ENCODE measurements around the genes DIPK1A and ABCA4.

DNA sequence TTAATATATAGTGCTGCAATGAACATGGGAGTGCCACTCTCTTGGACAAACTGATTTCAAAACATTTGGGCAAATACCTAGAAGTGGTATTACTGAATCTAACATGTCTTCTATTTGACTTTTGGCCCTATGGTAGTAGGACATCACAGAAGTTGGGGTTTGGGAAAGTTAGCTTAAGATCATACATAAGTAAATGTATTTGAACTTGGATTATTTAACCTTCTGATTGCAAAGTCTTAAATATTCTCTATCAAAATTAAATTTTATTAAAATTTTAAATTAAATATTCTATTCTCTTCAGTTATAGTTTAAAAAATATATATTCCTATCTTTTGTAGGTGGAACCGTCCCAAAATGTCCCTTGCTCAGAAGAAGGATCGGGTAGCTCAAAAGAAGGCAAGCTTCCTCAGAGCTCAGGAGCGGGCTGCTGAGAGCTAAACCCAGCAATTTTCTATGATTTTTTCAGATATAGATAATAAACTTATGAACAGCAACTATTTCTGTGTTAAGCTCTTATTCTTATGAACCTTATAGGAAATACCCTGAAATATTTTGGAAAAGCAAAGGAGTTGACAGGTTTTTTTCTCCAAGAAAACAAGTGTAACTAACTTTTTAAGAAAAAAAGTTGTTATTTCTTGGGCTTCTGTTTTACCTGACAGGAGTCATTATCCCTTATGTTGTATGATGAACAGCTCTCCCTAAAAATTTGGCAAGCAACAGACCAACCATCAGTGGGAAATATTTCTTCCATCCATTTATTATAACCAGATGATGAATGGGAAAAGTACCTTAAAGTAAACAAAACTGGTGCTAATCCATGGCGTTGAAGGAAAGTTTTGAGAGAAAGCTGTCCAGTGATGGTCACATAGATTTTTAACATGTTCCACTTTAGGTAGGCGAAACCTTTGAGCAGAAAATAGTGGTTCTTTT lies 9.9 kb downstream of the RPL5 start:
- CAGE, long polyA plus RNA, result no peak
- RRBS, result no CpG with 5 or more reads among the region's 5 CpGs

DNA sequence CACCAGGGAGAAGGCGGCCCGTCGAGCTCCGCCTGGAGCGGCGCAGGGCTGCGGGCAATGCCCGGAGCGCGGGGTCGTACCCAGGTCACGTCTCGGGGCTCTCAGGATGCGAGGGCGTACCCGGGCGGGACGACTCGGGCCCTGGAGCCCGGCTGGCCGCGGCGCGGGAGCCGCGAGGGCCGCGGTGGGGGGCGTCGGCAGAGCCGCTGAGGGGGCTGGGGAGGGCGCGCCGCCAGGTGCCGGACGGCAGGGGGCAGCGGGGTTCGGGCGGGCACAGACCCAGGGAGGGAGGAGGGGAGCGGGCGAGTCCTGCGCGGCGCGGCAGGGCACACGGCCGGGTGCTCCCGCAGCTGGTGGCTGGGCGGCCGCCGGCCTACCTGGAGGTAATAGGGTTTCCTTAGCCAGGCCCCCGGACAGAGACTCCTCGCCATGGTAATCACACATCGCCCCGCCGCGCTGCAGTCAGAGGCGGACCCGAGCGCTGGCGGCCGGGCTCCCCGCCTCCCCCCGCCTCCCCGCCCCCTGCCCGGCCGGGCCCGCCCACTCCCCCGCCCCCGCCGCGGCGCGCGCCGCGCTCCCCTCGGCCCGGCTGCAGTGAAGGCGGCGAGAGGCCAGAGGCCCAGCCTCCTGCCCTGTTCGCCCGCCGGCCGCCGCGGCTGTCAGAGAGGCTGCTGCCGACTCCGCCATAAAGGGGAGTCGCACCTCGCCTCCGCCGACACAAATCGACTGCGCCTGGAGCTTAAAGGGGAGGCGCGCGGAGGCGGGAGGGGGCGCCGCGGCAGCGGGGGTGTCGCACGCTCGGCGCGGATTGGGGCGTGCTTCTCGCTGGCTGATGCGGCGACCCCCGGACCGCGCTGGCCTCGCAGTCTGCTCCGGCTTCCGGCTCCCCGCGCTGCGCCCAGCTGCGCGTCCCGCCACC lies at the start of gene DIPK1A:
TSS of gene DIPK1A (minus strand) at position 464 of the 919 bp plus-strand sequence.
- CAGE, long polyA plus RNA, result no peak
- RRBS, result 2% methylated on average over 62 of the region's 124 CpGs

GRCh38 chr1:93133640-93134480 lies 46.4 kb downstream of the TMED5 start:
- CAGE, long polyA plus RNA, result no peak
- RRBS, result no CpG with 5 or more reads among the region's 5 CpGs

- CAGE, long polyA plus RNA, result no peak
- RRBS, result no CpG with 5 or more reads among the region's 12 CpGs
Observed at GRCh38 chr1:93147794-93148830, 32.1 kb downstream of the TMED5 start.

- CAGE, long polyA plus RNA, result no peak
- RRBS, result no CpG with 5 or more reads among the region's 5 CpGs
Observed at GRCh38 chr1:93447537-93447807, 446 bp upstream of the FNBP1L start.

DNA sequence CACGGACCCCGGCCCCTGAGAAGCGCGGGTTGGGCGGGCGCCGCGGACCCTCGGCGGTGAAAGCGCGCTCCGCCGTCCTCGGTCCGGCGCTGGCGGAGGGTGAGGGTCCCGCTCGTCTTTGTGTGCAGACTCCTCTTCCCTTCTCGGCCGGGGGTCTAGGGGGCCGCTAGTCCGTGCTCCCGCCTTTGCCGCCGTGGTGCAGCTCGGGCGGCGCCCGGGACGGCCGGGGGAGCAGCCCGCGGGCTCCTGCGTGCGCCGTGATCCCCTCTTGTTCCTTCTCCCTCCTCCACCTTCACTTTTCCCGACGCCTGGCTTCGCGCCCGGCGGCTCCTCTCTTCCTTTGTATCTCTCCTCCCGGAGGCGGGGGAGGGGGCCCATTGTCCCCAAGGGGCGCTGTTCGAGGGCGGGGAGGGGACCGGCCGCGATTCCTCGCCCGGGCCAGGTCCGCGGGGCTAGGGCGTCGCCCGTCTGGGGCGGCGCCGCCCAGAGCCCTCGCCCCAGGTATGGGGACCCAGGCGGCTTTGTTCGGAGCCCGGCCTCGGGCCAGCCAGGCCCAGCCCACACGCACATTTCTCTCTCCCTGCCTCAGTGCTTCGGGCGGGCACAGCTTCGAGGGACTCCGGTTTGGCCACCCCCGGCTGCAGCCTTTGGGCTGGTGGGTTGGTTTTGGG lies 548 bp downstream of the FNBP1L start:
- CAGE, long polyA plus RNA, result no peak
- RRBS, result under 1% methylated on average over 62 of the region's 73 CpGs

- CAGE, long polyA plus RNA, result no peak
- RRBS, result no CpG with 5 or more reads among the region's 2 CpGs
Observed at GRCh38 chr1:93595189-93595666, 86.4 kb downstream of the BCAR3 start.

- CAGE, long polyA plus RNA, result no peak
- RRBS, result no CpG with 5 or more reads among the region's 19 CpGs
Observed at GRCh38 chr1:93614748-93615636, 66.6 kb downstream of the BCAR3 start.

- CAGE, long polyA plus RNA, result no peak
- RRBS, result no CpG with 5 or more reads among the region's 14 CpGs
Observed at GRCh38 chr1:93617294-93618456, 64.0 kb downstream of the BCAR3 start.

DNA sequence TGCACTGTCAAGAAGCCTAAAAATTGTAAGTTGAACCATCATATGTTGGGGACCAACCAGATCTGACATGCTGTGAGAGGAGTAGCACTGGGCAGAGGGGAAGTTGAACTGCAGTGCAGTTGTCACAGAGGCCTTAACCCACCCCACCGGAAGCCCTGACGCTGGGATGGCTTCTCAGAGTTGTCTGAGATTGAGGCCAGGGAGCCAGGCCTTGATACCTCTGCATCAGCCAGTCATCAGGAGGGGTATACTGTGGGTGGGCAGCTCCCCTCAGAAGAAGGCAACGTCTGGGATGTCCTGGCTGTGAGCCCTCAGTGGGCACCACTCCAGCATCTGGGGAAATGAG lies 47.8 kb upstream of the BCAR3 start:
- CAGE, long polyA plus RNA, result no peak
- RRBS, result no CpG with 5 or more reads among the region's 3 CpGs

DNA sequence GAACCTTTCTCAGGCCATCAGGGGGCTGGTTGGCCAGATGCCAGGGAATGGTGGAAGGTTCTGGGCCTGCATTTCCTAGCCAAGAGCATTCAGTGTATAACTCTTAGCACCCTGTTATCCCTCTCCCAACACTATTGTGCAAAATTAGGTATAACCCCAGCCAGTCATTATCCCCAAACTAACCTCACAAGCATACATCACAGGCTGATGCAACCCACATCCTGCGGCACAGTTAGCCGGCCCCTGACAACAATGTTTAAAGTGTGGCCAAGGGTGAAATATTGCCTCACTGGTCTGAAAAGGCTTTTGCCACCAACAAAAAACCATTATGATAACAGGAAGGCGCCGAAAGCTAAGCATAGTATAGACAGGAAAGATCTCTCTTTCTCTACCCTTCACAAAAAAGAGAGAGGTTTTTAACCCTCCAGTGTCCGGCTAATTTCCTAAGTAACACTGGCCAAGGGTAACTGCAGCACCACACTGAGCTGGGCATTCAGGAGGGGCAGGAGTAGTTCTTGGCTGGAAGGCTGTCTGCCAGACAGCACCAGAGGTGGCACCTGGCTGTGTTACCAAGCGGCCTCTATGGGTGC lies 77.4 kb upstream of the BCAR3 start:
- CAGE, long polyA plus RNA, result no peak
- RRBS, result no CpG with 5 or more reads among the region's 6 CpGs

- CAGE, long polyA plus RNA, result no peak
- RRBS, result no CpG with 5 or more reads among the region's 19 CpGs
Observed at GRCh38 chr1:93878440-93878833, 569 bp downstream of the DNTTIP2 start.

- CAGE, long polyA plus RNA, result no peak
- RRBS, result no CpG with 5 or more reads among the region's 4 CpGs
Observed at GRCh38 chr1:94061459-94061762, 59.5 kb downstream of the ABCA4 start.

GRCh38 chr1:94120958-94121157 lies at the start of gene ABCA4:
Gene ABCA4, minus strand, starts transcription at chr1:94121148.
- CAGE, long polyA plus RNA, result no peak
- RRBS, result no CpG with 5 or more reads among the region's 8 CpGs

GRCh38 chr1:94233883-94234338 lies 3.5 kb downstream of the ARHGAP29 start:
- CAGE, long polyA plus RNA, result no peak
- RRBS, result no CpG with 5 or more reads among the region's 2 CpGs

GRCh38 chr1:94235624-94236154 lies 1.7 kb downstream of the ARHGAP29 start:
- CAGE, long polyA plus RNA, result no peak
- RRBS, result no CpG with 5 or more reads among the region's 6 CpGs

GRCh38 chr1:94266025-94266363 lies 28.6 kb upstream of the ARHGAP29 start:
- CAGE, long polyA plus RNA, result no peak
- RRBS, result no CpG with 5 or more reads among the region's 3 CpGs

- CAGE, long polyA plus RNA, result no peak
- RRBS, result no CpG with 5 or more reads among the region's 8 CpGs
Observed at GRCh38 chr1:94322571-94323325, 85.4 kb upstream of the ARHGAP29 start.

GRCh38 chr1:94329988-94330570 lies 88.1 kb upstream of the ABCD3 start:
- CAGE, long polyA plus RNA, result no peak
- RRBS, result no CpG with 5 or more reads among the region's 3 CpGs

DNA sequence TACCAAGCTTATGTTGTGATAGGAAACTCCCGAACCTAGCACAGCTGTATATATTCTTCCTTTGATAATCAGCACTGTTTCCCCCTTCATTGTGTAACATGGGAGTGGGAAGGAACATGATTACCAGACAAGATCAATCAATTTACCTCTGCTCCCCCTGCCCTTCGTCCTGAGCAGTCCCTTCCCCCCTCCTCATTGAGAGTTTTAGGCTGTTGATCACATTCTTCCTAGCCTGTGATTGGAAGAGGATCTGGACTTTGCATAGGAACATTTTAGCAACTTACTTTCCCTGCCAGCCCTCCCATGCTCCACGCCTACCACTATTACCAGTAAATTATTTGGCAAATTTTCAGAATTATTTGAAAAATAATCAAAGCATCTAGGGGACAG lies 62.7 kb upstream of the ABCD3 start:
- CAGE, long polyA plus RNA, result no peak
- RRBS, result no CpG with 5 or more reads among the region's 3 CpGs

Data from mammary epithelial cell (primary cell).